Endothelial cell of umbilical vein (primary cell): ENCODE results near the genes TAF1L and SMU1.

DNA sequence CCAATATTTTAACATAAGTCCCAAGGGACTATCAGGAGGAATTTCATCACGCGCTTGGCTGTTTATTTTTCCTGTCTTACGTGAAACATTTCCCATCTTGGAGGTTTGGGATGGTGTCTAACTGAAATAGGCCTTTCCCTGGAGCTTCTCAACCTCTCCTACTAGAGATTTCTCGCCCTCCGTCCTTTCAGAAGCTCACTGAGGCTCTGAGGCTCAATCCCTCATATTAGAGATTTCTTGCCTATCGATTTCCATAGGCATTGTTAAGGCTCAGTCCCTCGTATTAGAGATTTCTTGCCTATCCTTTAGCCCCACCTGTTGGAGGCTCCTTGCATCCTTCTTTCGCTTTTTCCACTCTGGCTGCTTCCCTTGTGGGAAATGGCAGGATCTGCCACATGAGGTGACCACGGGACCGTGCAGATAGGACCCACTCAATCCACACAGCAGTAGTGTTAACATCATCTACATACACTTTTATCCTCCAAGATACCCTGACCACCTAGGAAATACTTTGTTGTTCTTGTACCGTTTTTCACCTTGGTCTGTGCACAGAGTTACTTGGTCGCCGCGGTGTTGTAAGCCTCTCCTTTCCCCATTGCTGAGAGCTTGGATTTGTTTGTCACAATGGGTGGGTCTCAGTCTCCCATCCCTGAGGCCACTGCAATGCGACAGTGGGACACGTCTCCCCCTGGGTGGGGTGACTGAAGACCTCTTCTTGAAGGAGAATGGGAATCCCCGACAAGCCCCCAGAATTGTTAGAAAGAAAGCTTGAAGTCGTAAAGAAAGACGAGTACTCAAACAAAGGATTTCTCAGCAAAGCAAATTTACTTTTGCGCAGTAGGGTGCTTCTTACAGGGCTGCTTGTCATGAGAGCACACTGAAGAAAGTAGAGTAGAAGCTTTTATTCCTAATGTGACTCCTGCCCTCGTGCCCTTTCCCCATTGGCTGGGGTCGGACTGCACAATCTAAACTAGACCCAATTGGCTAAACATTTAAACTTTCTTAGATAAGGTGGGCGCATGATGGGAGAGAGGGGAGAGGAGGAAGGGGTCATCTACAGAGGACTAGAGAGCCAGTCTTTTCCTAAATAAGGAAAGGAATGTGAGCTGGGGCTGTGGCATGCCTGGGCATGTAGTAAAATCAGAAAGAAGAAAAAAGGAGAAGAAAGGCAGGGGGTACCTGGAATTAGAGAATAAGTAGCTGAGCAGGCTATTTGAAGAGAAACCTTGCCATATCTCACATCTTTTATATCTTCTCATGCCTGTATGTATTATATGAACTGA lies 19.7 kb downstream of the IFT74 start:
- PRO-cap: no peak
CAGE:
- cytosol, long polyA minus RNA: no peak
- cytosol, long polyA plus RNA: no peak
- long polyA plus RNA: no peak
- nucleus, long polyA minus RNA: no peak
- nucleus, long polyA plus RNA: no peak

GRCh38 chr9:27337954-27338794 lies 41.2 kb upstream of the EQTN start:
- PRO-cap: no peak
CAGE:
- cytosol, long polyA minus RNA: no peak
- cytosol, long polyA plus RNA: no peak
- long polyA plus RNA: no peak
- nucleus, long polyA minus RNA: no peak
- nucleus, long polyA plus RNA: no peak

DNA sequence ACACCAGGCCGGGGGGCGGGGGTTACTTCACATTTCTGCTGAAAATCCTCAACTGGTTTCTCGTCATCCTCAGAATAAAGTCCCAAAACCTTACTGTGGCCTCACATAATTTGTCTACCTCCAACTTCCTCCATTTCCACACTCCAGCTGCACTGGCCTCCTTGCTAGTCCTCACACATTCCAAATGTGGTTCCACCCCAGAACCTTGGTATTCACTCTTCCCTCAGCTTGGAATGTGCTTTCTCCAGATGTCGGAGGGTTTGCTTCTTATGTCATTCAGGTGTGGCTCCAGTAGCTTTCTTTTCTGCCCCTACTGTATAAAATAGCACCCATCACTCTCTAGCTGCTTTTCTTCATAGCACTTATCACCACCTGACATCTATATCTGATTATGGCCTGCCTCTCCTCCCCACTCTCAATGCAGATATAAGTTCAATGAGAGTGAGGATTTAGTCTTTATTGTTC lies 102.5 kb upstream of the IFNK start:
- PRO-cap: no peak
CAGE:
- cytosol, long polyA minus RNA: no peak
- cytosol, long polyA plus RNA: no peak
- long polyA plus RNA: no peak
- nucleus, long polyA minus RNA: no peak
- nucleus, long polyA plus RNA: no peak

GRCh38 chr9:27701527-27702163 lies 128.4 kb upstream of the C9orf72 start:
- PRO-cap: no peak
CAGE:
- cytosol, long polyA minus RNA: no peak
- cytosol, long polyA plus RNA: no peak
- long polyA plus RNA: no peak
- nucleus, long polyA minus RNA: no peak
- nucleus, long polyA plus RNA: no peak

GRCh38 chr9:30301207-30302016 lies 1088.0 kb upstream of the LINGO2 start:
- PRO-cap: no peak
CAGE:
- cytosol, long polyA minus RNA: no peak
- cytosol, long polyA plus RNA: no peak
- long polyA plus RNA: no peak
- nucleus, long polyA minus RNA: no peak
- nucleus, long polyA plus RNA: no peak

- PRO-cap: no peak
CAGE:
- cytosol, long polyA minus RNA: no peak
- cytosol, long polyA plus RNA: no peak
- long polyA plus RNA: no peak
- nucleus, long polyA minus RNA: no peak
- nucleus, long polyA plus RNA: no peak
Measured at GRCh38 chr9:30574883-30575327, 1361.5 kb upstream of the LINGO2 start.

GRCh38 chr9:32550462-32551228 lies 1.5 kb upstream of the SMIM27 start:
- PRO-cap: unidirectional peak, plus-strand start at chr9:32550529; bidirectional peak, plus-strand start at chr9:32550768, minus-strand start at chr9:32550705; bidirectional peak, plus-strand start at chr9:32551155, minus-strand start at chr9:32550850
CAGE:
- cytosol, long polyA minus RNA: no peak
- cytosol, long polyA plus RNA: start-site peak on the minus strand at chr9:32550831-32551067, 32 and 14 reads in 2 replicates
- long polyA plus RNA: no peak
- nucleus, long polyA minus RNA: no peak
- nucleus, long polyA plus RNA: no peak

DNA sequence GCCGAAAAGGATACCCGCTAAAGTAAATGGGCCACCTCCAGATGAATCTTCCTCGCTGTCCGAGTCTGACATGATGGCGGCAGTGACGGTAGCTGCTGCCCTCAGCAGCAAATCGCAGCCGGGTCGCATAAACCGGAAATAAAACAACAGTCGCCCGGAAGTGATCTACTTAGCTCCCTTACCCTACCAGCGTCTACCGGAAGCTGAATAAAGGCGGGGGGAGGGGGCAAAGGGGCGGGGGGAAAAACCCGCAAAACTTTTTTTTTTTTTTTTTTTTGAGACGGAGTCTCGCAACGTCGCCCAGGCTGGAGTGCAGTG lies at the start of gene TAF1L:
Gene TAF1L (minus strand): TSS at position 219 of the 318 bp plus-strand sequence.
- PRO-cap: no peak
CAGE:
- cytosol, long polyA minus RNA: no peak
- cytosol, long polyA plus RNA: no peak
- long polyA plus RNA: no peak
- nucleus, long polyA minus RNA: no peak
- nucleus, long polyA plus RNA: no peak

DNA sequence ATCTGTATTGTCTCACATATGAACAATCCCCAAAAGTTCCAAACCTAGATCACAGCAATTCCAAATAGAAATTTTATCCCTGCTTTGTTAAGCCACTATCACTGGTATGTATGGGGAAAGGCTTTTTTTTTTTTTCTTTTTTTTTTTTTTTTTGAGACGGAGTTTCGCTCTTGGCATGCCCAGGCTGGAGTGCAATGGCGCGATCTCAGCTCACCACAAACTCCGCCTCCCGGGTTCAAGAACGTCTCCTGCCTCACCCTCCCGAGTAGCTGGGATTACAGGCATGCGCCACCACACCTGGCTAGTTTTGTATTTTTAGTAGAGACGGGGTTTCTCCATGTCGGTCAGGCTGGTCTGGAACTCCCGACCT lies 733 bp downstream of the APTX start:
- PRO-cap: no peak
CAGE:
- cytosol, long polyA minus RNA: no peak
- cytosol, long polyA plus RNA: no peak
- long polyA plus RNA: no peak
- nucleus, long polyA minus RNA: no peak
- nucleus, long polyA plus RNA: no peak

DNA sequence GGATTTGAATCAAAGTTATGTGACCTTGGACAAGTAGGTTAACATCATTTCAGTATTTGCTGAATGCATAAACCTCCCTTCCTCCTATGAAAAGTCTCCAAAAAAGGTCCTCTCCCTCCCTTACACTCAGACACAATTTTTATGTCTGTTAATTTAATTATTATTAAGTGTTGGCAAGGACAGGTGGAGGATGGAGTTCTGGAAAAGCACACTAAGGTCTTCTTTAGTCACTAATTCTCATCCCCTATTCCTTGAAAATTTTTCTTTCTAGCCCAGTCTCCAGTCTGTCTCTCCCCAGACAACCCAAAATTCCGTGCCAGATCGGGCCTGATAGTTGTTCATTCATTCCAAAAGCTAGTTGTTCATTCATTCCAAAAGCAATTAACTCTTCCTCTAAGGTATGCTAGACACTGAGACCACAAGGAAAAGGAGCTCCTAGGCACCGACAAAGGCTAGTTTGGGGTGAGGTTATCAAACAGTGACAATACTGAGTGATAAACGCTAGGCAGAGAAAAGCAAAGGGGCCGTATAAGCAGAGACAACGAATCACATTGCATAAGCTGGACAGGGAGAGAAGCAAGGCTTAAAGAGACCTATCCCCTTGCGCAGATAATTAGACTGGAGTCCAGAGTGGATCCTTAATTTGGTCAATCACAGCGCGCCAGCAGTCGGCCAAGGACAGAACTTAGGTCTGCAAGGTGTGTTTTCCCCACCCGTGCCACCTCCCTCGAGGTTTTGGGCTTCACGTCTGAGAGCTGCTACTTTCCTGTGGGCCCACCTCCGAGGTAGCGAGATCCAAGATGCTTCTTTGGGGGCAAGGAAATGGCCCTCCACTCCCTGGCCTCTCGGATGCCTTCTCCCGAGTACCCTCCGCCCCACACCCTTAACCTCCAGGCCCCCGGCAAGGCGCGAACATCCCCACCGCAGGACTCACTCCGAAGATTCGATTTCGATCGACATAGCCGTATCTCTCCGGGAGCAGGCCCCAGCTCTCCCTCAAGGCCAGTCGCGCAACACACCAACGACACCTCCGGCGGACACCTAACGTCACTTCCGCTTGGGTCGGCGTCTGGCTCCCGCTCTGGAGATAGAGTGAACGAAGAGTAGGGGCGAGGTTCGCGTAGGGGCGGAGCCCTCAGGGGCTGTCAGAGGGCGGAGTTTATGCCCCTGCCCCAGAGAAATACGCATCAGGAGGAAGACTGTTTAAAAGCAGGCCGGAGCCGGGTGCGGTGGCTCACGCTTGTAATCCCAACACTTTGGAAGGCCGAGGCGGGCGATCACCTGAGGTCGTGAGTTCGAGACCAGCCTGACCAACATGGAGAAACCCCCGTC lies at the start of gene SMU1:
Gene SMU1 (minus strand): TSS at position 1,026 of the 1,332 bp plus-strand sequence.
- PRO-cap: bidirectional peak, plus-strand start at position 1,206 of the sequence, minus-strand start at position 998 of the sequence
CAGE:
- cytosol, long polyA minus RNA: start-site peak on the minus strand centred at position 1,019 of the sequence, 56 bp wide, 1,124 reads
- cytosol, long polyA plus RNA: start-site peak on the minus strand centred at position 1,012 of the sequence, 82 bp wide, 1,567 and 1,748 reads in 2 replicates
- long polyA plus RNA: start-site peak on the minus strand centred at position 1,014 of the sequence, 83 bp wide, 1,094 and 1,093 reads in 2 replicates
- nucleus, long polyA minus RNA: start-site peak on the minus strand centred at position 1,000 of the sequence, 53 bp wide, 956 reads
- nucleus, long polyA plus RNA: start-site peak on the minus strand centred at position 1,000 of the sequence, 54 bp wide, 556 and 1,350 reads in 2 replicates

DNA sequence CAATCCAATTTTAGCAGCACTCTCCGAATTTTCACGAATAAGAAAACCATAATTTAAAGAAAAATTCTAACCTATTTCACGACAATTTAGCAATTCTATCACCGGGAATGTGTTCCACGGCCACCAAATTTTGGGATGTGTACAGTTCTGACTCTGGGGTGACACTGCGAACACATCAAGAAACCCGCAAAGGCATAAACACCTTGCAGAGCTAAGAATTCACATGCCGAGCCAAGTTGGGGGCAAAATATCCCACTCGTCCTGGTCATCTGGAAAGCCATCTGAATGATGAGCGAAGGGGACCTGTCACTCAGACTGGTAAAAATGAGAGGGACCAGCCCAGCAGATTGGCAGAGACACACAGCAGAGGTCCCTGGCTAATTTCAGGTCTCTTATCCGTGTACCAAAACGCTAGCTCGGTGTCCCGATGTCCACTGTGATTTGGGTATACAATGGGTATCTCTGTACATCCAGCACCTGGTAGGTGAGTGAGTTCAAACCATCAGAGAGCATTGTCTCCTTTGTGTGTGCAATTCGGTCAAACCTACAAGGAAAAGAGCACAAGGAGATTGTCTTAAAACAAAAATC lies 36.7 kb upstream of the SMU1 start:
- PRO-cap: no peak
CAGE:
- cytosol, long polyA minus RNA: no peak
- cytosol, long polyA plus RNA: no peak
- long polyA plus RNA: no peak
- nucleus, long polyA minus RNA: no peak
- nucleus, long polyA plus RNA: no peak

DNA sequence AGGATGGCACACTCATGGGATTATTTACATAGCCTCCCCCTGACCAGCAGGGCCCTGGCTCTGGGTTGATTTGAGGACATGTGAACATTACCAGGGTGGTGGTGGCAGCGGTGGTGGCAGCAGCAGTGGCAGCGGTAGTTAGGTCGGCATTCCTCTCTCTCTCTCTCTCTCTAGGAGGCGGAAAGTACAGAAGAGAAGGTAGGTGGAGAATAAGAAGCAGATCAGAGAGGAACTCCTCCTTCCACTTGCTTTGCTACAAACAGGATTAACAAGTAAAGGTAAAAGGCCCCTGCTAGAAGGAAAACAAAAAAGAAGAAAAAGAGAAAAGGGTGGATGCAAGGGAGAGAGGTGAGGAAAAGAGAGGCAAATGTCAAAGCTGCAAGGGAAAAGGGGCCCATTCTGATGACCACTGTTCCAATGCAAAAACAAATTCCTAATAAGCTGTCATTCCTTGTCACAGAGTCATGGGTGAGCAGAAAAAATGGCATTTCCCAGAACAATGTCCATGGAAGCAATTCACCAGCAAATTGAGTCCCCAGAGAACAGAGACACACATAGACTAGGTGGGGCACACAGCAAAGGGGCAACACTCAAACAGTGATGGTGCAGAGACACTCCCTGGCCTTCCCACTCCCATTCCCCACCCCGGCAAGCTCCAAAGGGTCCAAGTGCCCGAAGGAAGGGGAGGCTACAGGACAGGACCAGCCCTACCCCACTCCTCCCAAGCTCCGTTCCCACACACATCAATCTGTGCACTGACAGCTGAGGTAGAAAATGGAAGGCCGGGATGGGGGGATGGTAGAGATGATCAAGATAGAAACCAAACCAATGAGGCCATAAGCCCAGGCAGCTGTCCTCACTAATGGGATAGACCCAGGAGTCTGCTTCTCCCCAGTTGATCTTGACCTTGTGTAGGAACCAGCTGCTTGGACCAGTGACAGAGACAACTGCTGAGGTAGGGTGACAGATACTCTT lies 38.9 kb downstream of the B4GALT1 start:
- PRO-cap: no peak
CAGE:
- cytosol, long polyA minus RNA: no peak
- cytosol, long polyA plus RNA: no peak
- long polyA plus RNA: no peak
- nucleus, long polyA minus RNA: no peak
- nucleus, long polyA plus RNA: no peak

DNA sequence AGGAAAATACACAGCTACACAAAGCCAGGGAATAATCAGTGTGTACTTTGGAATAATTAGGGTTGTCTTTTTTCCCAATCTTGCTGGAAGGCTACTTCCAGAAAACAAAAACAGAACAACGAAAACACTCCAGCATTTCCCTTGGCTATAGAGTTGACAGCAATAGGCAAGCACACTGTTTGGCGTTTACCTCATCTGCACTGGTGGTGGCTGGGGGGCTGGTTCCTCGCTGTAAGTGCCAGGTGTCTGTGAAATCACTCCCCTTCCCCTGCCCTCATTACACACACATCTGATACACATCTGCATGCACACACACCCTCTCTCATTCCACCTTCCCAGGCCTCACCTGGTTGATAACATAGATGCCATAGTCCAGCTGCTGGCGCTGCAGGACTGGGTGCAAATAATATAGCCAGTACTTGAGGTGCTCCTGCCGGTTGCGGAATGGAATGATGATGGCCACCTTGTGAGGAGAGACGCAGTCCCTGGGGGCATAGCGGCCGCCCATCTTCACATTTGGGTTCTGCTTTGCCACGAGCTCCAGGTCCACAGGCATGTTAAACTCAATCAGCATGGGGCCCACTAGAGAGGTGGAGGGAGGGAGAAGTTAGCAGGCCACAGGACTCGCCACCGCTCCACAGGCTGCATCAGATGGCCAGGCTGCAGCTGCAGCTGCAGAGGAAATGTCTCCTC lies 32.1 kb downstream of the B4GALT1 start:
- PRO-cap: no peak
CAGE:
- cytosol, long polyA minus RNA: no peak
- cytosol, long polyA plus RNA: no peak
- long polyA plus RNA: no peak
- nucleus, long polyA minus RNA: no peak
- nucleus, long polyA plus RNA: no peak

DNA sequence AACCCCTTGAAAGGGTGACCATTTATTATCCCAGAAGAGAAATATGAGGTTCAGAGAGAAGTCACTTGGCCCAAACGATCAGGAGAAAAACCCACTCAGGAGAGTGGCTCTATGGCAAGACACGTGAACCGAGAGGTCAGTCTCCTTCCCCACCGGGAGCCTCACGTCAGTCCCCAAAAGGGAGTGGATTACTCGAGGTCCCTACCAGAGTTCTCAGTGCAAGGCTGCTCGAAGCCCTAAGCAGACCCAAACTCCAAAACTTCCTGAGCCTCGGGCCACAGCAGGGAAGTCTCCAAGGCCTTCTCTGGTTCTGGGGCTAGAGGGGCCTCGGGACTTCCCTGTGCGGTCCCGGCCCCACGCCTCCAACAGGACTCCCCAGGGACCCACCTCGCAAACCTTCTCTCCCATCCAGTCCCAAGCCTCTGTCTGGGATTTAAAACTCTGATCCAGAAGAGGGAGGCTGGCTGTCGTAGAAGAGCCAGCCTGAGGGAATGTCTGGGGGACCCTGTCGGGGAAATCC lies 882 bp downstream of the B4GALT1 start:
- PRO-cap: no peak
CAGE:
- cytosol, long polyA minus RNA: no peak
- cytosol, long polyA plus RNA: no peak
- long polyA plus RNA: no peak
- nucleus, long polyA minus RNA: no peak
- nucleus, long polyA plus RNA: no peak

DNA sequence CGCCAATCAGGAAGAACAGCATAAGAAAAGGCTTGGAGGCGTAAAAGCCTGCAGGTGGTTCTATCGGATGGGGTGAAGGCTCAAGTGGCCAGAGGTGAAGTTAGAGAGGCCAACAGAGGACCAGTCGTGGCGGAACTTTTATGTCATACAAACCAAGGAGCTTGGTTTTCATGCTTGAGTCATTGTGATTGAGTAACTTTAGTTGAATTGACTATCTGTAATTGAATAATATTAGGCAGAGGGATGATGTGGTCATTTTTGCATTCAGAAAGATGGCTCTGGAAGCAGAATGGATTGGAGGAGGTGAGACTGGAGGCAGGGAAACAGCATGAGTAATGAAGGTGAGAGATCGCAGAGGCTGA lies 7.2 kb upstream of the SPINK4 start:
- PRO-cap: no peak
CAGE:
- cytosol, long polyA minus RNA: no peak
- cytosol, long polyA plus RNA: no peak
- long polyA plus RNA: no peak
- nucleus, long polyA minus RNA: no peak
- nucleus, long polyA plus RNA: no peak

- PRO-cap: no peak
CAGE:
- cytosol, long polyA minus RNA: no peak
- cytosol, long polyA plus RNA: no peak
- long polyA plus RNA: no peak
- nucleus, long polyA minus RNA: no peak
- nucleus, long polyA plus RNA: no peak
Measured at GRCh38 chr9:33254067-33255033, 10.2 kb downstream of the BAG1 start.

GRCh38 chr9:33256126-33256601 lies 8.3 kb downstream of the BAG1 start:
- PRO-cap: no peak
CAGE:
- cytosol, long polyA minus RNA: no peak
- cytosol, long polyA plus RNA: no peak
- long polyA plus RNA: no peak
- nucleus, long polyA minus RNA: no peak
- nucleus, long polyA plus RNA: no peak

- PRO-cap: no peak
CAGE:
- cytosol, long polyA minus RNA: no peak
- cytosol, long polyA plus RNA: no peak
- long polyA plus RNA: no peak
- nucleus, long polyA minus RNA: no peak
- nucleus, long polyA plus RNA: no peak
Measured at GRCh38 chr9:33287171-33287542, 3.2 kb upstream of the NFX1 start.

GRCh38 chr9:33294517-33295266 lies 4.4 kb downstream of the NFX1 start:
- PRO-cap: no peak
CAGE:
- cytosol, long polyA minus RNA: no peak
- cytosol, long polyA plus RNA: no peak
- long polyA plus RNA: no peak
- nucleus, long polyA minus RNA: no peak
- nucleus, long polyA plus RNA: no peak

GRCh38 chr9:33383746-33384386 lies 18.5 kb downstream of the AQP7 start:
- PRO-cap: no peak
CAGE:
- cytosol, long polyA minus RNA: no peak
- cytosol, long polyA plus RNA: no peak
- long polyA plus RNA: no peak
- nucleus, long polyA minus RNA: no peak
- nucleus, long polyA plus RNA: no peak